Myometrial cell (primary cell): ENCODE results near the genes IGSF1, CT45A6 and ZIC3.

DNA sequence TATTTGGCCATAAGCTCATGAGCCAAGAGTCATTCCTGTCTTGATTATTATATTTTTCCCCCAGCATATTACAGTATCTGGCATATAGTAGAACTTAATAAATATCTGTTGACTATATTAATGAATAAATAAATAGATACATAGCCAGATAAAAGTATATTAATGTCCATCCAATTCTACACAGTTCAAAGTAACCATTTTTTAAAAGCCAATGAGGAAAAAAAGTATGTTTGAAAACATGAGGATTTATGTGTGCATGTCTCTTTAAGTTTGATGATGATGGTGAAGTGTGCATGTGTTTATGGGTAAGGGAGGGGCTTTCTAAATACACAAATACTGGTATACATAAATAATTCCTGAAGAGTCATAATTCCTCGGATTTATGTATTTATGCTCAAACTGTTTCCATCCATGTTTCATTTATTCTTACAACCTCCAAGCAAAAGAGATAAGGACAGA, 75.4 kb downstream of the ENOX2 start:
- RAMPAGE, long total RNA, result no peak

DNA sequence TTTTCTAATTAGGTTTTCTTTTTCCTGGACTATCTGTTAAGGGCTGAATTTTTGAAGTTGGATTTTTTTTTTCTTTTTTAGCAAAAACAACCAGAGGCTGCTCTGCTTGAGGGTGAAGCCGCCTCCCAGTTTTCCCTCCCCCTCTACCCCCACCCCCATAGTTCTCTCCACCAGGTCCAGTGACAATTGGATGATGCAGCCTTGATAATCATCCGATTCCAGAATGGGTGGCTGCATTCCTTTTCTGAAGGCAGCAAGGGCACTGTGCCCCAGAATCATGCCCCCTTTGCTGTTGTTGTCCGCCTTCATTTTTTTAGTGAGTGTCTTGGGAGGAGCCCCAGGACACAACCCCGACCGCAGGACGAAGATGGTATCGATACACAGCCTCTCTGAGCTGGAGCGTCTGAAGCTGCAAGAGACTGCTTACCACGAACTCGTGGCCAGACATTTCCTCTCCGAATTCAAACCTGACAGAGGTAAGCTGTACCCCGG, 23.3 kb downstream of the ARHGAP36 start:
- RAMPAGE, long total RNA, result no peak

DNA sequence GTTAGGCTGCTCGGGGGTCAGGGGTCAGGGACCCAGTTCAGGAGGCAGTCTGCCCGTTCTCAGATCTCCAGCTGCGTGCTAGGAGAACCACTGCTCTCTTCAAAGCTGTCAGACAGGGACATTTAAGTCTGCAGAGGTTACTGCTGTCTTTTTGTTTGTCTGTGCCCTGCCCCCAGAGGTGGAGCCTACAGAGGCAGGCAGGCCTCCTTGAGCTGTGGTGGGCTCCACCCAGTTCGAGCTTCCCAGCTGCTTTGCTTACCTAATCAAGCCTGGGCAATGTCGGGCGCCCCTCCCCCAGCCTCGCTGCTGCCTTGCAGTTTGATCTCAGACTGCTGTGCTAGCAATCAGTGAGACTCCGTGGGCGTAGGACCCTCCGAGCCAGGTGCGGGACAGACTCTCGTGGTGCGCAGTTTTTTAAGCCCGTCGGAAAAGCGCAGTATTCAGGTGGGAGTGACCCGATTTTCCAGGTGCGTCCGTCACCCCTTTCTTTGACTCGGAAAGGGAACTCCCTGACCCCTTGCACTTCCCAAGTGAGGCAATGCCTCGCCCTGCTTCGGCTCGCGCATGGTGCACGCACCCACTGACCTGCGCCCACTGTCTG, 99.5 kb downstream of the ARHGAP36 start:
- RAMPAGE, long total RNA, result no peak

- RAMPAGE, long total RNA, result no peak
These were observed at the start of gene IGSF1 for GRCh38 chrX:131289148-131289840. Gene IGSF1 (minus strand): TSS chrX:131289306.

GRCh38 chrX:131729163-131729904, 185.5 kb downstream of the OR13H1 start:
- RAMPAGE, long total RNA, result no peak

GRCh38 chrX:132216404-132216707, 2.9 kb downstream of the RAP2C start:
- RAMPAGE, long total RNA, result no peak

DNA sequence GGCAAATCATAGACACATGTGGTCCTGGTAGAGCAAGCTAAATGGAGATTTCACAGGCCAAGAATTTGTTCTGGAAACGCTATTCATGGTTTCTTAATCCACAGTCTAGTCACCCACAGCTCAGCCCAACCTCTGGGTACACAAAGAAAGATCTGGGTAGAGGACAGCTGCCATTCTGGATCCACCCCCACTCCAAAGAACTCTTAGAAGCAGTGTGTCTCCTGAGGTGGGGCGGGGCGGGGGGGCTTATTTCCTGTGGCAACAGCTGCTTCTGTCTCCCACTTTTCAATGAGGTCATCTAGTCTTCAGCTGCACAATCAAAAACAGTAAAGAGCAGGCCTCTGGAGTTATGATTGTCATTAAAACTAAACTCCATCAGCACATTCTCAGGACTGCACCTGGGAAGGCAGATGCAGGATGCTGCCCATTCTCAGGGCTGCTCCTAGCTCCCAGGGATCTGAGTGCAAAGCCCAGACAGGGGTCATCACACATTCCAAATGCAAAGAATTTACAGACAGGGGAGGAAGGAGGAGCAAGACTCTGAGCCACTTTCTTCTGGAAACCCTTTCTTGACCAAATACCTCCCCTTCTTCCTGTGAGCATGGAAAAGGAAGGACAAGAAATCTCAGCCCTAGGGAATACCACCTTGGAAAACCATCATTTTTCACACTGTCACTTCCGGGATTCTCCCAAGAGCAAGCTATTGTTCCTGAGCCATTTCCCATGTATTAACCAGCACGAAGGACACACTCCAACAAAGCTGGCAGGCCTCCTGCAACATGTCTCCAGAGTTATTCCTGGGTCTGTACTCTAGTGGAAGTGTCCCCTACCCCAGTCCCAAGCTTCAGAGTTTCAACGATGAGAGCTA, 207.2 kb downstream of the HS6ST2 start:
- RAMPAGE, long total RNA, result no peak

DNA sequence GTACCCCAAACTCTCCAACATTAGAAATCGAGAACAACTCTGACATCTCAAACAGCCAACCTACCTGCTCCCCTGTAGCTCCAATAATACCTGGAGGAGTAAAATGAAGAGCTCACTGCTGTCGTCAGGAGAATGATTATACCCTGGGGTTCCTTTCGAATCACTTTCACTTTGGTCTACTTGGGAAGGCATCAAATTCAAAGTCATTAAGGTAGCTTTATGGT, 261.8 kb upstream of the GPC4 start:
- RAMPAGE, long total RNA, result no peak

GRCh38 chrX:133922994-133923385, 62.4 kb downstream of the GPC3 start:
- RAMPAGE, long total RNA, result no peak

GRCh38 chrX:135326294-135327248, 17.3 kb downstream of the ETDC start:
- RAMPAGE, long total RNA, result no peak

GRCh38 chrX:135802635-135803129, at the start of gene CT45A6:
Gene CT45A6 (minus strand): TSS chrX:135802787.
- RAMPAGE, long total RNA, result no peak

- RAMPAGE, long total RNA, result no peak
These were observed 78.2 kb downstream of the SLC9A6 start for GRCh38 chrX:136063316-136063907.

- RAMPAGE, long total RNA, result no peak
These were observed 48.5 kb upstream of the FHL1 start for GRCh38 chrX:136148176-136148883.

GRCh38 chrX:136185241-136186075, 11.4 kb upstream of the FHL1 start:
- RAMPAGE, long total RNA, result no peak

- RAMPAGE, long total RNA, result no peak
These were observed 13.2 kb downstream of the HTATSF1 start for GRCh38 chrX:136510552-136510935.

DNA sequence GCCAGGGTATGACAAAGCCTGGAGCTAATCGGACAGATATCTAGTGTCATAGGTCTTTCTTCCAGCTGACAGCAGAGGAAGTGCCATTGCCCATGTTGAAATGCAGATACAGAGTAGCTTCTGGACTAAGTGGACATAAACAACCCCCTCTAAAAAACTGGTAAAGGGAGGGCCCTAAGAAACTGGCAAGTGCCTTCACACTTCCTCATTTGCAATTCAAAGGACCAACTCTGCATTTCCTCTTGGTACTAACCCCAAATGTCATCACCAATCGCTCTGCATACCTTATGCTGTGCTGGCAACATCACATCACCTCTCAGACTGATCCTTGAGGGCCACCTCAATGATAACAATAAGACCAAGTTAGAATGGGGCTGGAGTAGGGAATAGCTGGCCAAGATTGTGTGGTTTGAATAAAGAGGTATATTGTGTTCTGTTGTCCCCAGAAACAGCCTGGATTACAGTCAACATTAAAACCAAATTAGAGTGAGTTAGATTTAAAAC, 20.7 kb downstream of the ARHGEF6 start:
- RAMPAGE, long total RNA, result no peak

DNA sequence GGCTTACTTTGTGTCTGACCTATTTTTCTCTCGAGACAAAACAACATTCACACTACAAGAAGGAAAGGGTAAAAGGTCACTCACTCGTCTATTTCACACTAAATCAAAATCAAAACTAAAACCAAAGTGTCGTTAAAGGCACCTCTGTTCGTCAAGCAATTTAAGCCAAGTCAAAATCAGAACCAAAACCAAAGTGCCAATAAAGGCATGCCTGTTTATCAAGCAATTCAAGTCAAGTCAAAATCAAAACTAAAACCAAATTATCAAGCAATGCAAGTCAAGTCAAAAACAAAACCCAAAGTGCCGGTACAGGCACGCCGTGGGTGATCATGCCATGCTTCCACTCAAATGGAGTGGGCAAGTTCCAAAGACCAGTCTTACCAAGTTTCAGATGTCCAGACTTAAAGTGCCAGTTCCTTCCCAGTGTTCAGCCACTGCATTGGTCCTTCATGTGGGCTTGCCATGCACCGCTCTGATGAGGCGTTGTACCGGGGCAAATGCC, 55.0 kb upstream of the RBMX start:
- RAMPAGE, long total RNA, result no peak

DNA sequence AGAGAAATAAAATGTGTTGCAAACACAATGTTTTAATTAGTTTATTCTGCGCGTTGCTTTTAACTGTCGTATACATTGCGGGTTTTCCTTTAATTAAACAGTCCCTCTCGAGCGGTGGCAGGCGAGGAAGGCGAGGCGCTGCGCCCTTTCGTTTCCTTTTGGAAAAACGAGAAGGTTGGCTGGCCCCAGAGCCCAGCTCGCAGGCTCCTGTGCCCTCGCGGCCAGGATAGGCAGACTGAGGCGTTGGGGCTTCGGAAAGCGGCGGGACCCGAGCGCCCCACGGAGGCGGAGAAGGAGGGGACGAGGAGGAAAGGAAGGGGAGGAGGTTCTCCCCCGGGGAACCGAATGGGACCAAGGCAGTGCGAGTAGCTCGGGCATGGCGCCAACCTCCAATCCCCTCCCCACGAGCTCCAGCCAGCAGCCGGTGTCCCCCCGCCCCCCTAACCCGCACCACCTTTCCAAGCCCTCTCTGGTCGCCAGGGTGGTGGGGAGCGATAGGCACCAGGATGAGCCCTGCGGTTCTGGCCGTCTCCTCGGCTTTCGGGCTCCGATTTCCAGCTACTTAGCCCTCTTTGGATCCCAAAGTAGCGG, 15.4 kb upstream of the ZIC3 start:
- RAMPAGE, long total RNA, result no peak

DNA sequence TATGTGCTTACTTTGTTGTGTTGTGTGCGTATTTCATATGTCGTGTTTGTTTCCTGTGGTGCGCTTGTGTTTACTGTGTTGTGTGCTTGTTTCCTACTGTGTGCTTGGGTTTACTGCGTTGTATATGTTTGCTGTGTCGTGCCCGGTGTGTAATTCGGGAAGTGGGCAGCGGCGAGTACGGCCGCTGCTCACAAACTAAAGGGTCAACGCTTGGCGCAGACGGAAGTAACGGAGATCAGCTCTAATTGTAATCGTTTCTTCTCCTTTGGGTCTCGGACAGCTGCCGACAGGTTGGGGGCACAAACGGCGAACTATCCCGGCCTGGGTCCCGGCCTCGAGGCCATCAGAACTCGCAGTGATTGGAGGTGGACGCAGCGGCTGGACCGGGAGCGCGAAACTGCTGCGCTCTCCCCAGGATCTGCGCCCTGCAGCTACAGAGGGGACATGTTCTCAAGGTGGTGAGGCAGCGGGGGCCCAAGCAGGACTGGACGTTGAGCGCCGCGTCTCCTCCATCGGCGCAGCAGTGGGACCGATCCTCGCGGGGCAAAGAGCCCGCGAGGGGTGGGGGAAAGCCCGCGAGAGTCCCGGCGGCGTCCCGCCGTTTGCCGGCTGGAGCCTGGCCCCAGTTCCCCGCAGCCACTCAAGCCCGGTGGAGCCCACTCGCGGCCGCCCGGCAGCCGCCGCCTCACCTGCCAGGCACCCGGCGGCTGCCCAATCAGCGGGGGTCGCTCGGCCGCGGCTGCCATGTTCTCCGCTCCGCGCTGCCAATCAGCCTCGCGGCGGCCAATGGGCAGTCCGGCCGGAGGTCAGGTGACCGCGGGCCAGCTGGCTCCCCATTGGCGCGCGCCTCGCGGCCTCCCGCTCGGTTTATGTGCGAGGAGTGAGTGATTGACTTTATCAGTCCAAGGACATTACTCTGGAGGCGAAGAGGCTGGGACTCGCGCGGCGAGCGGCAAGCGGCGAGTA, at the start of gene ZIC3:
ZIC3 (plus strand) TSS at position 897 of the 966 bp plus-strand sequence.
- RAMPAGE, long total RNA, result no peak

DNA sequence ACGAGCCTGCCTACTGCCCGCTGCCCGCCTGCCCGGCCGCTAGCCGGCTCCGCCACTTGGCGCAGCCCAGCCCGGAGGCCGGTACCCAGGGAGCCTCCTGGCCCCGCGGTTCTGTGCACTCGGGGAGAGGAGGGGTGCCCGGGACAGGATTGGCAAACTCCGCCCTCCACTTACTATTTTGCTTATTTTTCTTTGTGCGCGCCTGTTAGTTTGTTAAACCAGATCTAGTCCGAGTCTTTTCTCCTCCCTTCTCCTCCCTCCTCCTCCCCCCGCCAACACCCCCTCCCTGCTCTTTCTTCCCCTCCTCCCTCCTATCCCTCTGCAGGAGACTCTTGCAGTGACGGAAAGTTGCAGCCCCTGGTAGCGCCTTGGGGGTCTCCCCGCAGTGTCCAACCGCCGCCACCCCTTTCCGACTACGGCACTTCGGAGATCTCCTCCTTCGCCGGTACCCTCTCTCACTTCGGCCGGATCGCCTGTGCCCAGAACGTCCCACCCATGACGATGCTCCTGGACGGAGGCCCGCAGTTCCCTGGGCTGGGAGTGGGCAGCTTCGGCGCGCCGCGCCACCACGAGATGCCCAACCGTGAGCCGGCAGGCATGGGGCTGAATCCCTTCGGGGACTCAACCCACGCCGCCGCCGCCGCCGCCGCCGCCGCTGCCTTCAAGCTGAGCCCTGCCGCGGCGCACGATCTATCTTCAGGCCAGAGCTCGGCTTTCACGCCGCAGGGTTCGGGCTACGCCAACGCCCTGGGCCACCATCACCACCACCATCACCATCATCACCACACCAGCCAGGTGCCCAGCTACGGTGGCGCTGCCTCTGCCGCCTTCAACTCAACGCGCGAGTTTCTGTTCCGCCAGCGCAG, 503 bp downstream of the ZIC3 start:
- RAMPAGE, long total RNA, result no peak